ENCODE results near the genes FAM120C, NBDY, ZXDA, SPIN4 and ZC4H2.

DNA sequence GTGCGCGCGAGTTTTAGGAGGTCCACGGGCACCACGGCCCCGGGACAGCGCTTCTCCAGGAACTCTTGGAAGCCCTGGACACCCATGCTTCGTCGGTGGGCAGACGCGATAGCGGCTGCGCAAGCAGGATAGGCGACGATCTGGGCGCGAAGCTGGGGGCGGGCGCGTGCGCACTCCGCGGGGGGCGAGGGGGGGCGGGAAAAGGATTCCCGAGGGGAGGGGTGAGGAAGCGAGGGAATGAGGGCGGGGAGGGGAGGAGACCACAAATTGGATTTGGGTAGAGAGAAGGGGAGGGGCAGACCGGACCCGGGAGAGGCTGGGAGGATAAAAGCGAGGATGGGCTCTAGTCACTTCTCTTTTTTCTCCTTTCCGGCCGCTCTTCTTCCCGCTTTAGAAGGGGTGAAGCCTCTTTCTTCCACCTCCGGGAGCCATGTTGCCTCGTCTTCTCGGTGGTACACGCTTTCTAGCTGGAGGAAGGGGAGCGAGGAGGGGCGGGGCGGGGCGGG lies at the start of gene FAM120C:
Gene FAM120C, minus strand, starts transcription at position 142 of the 506 bp plus-strand sequence.
- PRO-cap: bidirectional peak, plus-strand start at position 357 of the sequence, minus-strand start at position 142 of the sequence; bidirectional peak, plus-strand start outside the sequence, minus-strand start at position 435 of the sequence
- RAMPAGE, long total RNA: no peak

DNA sequence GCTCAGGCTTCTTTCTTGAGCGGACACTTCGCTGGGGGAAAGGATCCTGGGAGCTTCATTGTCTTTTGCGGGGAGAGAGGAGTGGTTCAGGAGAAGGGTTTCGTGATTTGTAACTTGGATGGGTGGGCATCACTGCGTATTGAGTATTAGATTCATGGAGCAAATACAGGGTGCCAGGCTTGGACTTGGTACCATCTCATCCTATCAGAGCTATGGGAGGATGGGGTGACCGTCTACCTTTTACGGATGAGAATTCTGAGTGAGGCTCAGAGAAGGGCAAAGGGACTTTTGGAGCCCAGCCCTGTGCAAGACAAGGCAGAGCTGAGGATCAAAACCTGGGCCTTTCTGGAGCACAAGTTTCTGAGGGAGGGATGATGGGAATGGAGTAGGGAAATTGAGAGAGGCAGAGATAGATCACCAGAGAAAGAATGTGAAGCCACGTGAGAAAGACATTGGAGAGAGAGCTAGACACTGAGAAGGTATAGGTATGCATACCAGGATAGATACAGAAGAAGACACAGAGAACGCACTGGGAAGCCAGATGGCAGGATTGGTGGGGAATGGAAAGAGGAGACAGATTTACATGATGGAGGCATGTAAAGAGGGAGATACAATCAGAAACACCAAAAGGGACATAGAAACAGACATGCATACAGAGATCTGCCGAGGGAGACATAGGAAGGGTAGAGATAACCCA lies 18.5 kb downstream of the GNL3L start:
- PRO-cap: no peak
- RAMPAGE, long total RNA: no peak

- PRO-cap: bidirectional peak, plus-strand start at chrX:55488883, minus-strand start at chrX:55488793
- RAMPAGE, long total RNA: no peak
These were observed 1.2 kb downstream of the USP51 start for GRCh38 chrX:55488332-55488981.

GRCh38 chrX:55717999-55718781 lies 641 bp downstream of the RRAGB start:
- PRO-cap: unidirectional peak, plus-strand start at chrX:55718172
- RAMPAGE, long total RNA: no peak

DNA sequence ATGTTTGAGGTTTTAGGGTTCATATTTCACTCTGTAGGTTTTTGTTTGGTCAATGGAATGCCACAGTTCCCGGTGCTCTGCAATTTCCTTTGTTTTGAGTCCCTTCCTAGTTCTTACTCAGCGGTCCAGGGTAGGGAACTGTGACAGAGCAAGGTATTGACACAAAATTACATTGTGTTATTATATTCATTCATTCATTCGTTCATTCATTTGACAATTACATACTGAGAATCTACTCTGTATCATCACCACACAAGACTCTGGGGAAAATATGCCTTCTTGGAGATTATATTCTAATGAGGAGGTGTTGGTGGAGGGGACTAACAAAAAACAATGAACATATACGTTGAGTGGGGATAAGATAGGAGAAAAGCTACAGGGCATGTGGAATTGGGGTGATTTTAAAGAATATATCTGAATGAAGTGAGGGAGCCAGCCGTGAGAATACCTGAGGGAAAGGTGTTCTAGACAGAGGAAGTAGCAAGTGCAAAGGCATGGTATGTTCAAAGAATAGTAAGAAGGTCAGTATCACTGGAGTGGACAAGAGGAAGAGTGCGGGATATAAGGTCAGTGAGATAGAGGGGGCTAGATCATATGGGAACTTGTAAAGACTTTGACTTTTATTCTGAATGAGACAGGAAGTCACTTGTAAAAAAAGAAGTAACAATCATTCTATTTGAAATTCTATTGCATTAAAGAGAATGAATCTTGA lies 192.6 kb downstream of the RRAGB start:
- PRO-cap: no peak
- RAMPAGE, long total RNA: no peak

DNA sequence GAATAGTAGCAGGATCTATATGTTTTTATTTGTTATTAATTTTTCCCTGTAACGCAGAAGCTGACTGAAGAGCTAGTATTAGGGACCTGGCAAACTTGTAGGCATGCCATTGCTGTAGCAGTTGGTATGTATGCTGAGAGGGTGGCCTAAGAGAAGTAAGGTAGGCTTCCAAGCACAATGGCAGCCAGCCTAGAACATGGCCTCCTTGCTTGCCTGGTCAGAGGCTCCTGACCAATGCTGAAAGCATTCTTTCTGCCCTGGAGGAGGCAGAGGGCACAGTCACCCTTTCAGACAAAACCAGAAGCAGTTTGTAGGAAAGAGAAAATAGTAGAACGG lies 215.0 kb upstream of the KLF8 start:
- PRO-cap: no peak
- RAMPAGE, long total RNA: no peak

DNA sequence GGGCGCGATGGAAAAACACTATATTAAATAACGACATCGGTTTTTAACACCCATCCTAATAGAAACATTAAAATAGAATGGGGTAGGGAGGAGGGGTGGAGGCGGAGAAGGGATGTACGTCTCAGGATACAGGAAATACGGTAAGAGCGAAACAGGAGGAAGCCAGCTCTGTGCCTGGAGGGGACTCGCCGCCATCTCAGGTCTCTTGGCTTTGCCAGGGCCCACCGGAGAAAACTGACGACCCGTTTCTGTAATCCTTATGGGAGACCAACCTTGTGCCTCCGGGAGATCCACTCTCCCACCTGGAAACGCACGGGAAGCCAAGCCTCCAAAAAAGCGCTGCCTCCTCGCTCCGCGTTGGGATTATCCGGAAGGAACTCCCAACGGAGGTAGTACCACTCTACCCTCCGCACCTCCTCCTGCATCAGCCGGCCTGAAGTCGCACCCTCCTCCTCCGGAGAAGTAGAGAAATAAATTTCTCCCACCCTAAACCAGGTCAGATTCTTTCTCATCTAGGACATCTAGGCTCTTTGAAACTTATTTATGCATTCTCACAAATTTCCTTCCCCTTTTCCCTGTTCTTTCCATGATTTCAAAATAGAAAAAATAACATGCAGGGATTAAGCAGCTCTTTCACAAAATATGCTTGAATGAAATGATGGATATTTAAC lies at the start of gene NBDY:
Gene NBDY, plus strand, starts transcription at position 149 of the 671 bp plus-strand sequence.
- PRO-cap: unidirectional peak, plus-strand start at position 165 of the sequence; unidirectional peak, minus-strand start at position 421 of the sequence
- RAMPAGE, long total RNA: start-site peak on the plus strand centred at position 180 of the sequence, 30 bp wide, 187 and 263 reads in 2 replicates

DNA sequence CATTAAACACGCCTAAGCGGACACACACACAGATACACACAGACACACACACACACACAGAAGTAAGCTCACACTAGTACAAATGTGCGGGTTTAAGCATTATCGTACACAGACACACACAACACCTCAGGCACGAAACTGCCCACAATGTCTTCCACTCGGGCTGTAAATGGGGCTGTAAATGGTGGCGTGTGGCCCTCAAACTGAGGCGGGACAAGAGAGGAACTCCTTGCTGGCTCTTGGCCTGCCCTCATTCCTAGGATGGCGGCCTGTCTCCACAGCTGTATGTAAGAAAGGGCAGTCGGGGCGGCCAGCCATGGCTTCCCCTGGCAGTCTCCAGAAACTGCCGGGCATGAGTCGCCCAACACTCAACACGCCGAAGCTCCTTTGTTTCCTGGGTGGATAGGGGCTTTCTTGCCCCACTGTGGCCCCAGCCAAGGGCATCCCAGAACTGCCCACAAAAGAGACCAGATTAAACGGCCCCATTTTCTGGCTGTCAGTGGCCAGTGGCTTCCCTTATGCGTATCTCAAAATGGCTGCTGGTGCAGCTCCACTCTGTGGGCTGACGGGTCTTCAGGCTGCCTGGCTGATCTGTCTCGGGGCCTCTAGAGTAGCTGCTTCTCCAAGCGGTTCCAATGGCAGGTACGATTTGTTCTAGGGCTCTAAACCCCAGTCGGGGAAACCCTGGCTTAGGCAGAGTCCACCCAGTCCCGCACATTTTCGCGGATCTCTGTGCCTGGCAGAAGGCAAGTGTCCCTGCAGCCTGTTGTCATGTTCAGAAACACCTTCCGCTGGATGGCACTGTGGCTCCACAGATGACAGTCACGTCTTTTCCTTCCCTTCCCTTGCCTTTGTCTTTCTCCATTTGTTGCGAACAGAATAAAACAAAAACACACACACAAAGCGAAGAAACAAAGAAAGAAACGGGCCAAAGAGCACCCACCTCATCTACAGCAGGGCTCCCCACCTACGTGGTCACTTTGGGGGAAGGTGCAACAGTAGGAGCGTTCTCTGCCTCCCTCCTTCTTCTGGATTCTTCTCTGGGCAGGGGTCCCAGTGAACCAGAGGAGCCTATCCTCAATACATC lies 54.2 kb downstream of the NBDY start:
- PRO-cap: bidirectional peak, plus-strand start at position 290 of the sequence, minus-strand start at position 289 of the sequence
- RAMPAGE, long total RNA: no peak

GRCh38 chrX:57909429-57910600 lies at the start of gene ZXDA:
Gene ZXDA, minus strand, starts transcription at chrX:57910458.
- PRO-cap: unidirectional peak, plus-strand start at chrX:57909917
- RAMPAGE, long total RNA: no peak

- PRO-cap: bidirectional peak, plus-strand start at chrX:63351496, minus-strand start at chrX:63351347
- RAMPAGE, long total RNA: no peak
These were observed at the start of gene SPIN4 for GRCh38 chrX:63350891-63351922. Gene SPIN4, minus strand, starts transcription at chrX:63351332.

DNA sequence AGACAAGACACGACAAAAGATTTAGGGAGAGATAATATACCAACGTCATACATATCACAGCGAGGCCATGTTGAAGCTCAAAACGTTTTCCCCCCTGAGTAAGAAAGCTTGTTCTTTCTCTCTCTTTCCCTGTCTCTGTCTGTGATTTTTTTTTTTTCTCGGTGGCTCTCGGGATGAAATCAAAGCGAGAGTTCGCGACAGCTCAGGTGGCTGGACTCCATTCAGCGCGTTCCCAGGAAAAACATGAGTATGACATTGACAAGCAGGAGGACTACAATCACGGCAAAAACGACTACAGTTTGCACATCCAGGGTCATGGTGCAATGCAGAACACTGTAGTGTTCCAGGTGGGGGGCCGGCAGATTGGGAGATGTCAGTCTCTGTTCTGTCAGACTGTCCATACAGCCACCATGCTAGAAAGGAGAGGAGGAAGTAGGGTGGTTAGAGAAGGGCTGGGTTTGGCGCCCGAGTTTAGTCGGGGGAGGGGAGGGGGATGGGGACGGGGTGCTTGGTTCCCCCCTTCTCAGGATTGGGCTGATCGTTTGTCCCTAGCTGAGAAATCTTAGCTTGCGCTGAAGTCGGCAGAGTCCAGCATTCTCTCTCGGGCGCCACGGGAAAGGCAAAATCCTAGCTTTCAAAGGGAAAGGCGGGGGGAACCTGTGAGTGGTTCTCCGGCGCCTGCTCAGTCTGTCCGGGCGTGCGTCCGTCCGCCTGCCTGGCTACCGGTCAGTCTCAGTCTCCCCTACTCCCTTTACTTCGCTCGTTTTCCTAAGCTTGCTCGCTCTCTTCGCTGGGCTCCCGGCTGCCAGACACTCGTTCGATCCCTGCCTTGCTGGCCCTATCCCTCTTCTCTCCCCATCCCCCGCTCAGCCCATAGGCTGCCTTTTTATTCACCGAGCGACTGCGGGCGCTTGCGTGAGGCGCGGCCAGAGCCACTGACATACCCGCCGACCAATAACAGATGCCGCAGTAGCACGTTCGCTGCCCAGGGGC lies 30.5 kb downstream of the ARHGEF9 start:
- PRO-cap: bidirectional peak, plus-strand start outside the sequence, minus-strand start at position 860 of the sequence
- RAMPAGE, long total RNA: start-site peak on the minus strand centred at position 832 of the sequence, 65 bp wide, 44 and 37 reads in 2 replicates

DNA sequence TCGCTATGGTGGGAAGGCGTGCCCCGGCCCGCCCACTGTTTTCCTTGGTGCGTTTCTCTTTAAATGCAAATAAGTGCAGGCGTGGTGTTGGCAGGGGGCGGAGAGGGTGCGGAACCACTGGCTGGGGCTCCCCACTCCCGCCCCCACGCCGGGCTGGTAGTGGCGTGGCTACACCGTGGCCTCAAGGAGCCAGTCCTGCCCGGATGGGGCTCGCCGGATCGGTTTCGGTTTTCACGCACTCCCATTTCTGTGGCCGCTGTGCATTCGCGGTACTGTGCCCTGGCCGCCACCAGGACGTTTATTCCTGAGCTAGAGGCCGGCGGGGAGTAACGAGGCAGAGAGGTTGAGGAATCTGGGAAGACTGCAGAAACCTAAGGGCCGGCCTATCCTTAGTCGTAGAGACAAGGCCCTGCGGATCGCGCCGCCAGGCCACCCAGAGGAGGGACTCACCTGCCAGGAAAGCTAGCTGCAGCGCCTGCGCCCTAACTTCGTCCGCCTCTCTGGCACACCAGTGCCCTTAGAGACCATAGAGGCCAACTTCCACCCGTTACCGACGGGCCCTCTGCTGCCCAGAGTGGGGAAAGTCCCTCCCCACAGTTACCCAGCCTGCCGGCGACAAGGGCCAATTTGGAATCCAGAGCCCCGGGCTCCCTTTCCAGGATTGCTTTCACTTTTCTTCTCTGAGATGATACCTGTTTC lies 457 bp upstream of the AMER1 start:
- PRO-cap: bidirectional peak, plus-strand start at position 192 of the sequence, minus-strand start outside the sequence; bidirectional peak, plus-strand start at position 572 of the sequence, minus-strand start at position 519 of the sequence
- RAMPAGE, long total RNA: no peak

DNA sequence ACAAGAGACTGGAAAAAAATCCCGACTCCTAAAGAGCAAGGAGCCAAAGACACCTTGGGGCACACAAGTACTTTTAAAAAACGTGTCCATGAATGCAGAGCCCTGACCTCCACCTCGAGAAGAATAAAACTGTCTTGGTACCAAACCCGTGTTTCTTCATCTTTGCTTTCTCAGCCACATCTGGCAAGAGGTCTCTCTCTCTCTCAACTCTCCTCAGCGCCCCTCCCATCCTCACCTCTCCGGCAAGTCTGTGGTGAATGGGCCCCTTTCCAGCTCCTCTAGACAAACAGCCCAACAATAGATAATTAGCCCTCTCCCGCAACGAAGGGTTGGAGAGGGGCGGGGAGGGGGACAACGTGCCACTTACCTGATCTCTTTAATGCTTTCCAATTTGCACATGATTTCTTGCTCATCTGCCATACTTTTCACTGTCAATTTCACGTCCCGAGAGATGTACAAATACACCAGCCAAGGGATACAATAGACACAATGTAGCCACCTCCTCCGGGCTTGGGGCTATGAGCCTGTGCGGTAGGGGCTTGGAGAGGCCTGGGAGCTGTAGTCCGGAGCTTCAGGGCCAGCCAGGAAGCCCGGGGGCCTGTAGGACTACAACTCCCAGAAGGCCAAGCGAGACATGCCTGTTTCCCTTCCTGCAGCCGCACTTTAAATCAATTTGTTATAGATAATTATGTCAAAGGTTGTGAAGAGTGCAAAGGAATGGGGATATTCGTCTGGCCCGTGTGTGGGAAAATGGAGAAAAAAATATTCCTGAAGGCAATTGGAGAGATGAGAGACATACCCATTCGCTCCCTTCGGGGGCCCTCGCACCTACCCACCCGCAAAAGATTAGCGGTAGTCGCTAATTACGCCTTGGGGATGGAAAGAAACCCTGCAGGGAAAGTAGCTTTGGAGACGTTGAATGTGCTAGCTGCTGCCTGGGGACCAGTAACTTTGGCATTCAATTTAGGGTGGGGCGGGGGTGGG lies at the start of gene ZC4H2:
Gene ZC4H2, minus strand, starts transcription at position 493 of the 984 bp plus-strand sequence.
- PRO-cap: no peak
- RAMPAGE, long total RNA: no peak

- PRO-cap: no peak
- RAMPAGE, long total RNA: no peak
These were observed 20.0 kb downstream of the LAS1L start for GRCh38 chrX:65514503-65515028.

DNA sequence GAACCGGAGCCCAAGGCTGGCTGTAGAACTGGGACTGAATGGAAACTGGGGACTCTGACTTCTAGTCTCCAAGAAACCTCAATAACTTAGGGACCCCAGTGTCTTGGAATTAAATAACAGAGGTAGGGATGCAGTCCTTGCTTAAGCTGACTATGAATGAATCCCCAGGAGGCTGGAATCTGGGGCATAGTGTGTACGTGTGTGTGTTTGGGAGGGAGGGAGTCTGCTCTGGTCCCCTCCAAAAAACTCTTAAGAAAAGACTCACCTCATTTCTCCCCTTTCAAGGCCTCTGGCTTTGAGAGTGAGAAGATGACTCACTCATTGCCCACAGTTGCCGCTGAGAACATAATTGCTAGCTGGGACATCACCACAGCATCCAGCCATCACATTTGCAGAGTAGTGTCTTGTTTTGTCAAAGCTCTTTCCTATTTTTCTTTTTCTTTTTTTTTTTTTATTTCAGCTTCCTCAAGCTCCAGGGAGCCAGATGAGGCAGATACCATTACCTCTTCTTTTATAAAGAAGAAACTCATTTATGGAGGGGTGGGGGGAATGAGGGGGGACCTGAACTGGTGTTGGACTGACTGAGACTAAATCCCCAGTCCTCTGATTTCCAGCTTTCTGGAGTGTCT lies 61.7 kb upstream of the LAS1L start:
- PRO-cap: no peak
- RAMPAGE, long total RNA: no peak

DNA sequence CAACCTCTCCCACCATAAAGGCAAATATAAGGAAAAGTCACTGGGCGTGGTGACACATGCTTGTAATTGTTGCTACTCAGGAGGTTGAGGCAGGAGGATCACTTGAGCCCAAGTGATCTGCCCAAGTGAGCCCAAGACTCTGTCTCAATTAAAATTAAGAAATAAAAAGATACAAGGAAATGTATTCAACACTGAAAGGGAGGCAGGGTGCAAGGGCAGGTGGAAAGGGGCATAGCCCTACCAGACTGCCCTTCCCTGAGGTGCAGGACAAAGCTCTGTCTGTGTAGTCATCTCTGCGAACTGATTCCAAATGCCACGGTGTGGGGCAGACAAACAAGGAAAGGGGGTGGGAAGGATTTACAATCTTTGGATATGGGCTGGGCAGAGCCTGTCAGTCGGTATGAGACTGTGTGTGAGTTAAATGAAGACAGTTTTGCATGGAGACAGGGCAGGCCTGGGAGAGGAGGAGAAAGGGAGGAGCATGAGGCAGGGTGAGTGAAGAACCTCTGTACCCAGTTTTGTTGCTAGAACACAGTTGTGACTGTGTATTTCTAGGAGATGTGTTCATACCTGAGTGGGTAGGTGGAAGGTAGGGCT lies 59.6 kb upstream of the MSN start:
- PRO-cap: no peak
- RAMPAGE, long total RNA: no peak

DNA sequence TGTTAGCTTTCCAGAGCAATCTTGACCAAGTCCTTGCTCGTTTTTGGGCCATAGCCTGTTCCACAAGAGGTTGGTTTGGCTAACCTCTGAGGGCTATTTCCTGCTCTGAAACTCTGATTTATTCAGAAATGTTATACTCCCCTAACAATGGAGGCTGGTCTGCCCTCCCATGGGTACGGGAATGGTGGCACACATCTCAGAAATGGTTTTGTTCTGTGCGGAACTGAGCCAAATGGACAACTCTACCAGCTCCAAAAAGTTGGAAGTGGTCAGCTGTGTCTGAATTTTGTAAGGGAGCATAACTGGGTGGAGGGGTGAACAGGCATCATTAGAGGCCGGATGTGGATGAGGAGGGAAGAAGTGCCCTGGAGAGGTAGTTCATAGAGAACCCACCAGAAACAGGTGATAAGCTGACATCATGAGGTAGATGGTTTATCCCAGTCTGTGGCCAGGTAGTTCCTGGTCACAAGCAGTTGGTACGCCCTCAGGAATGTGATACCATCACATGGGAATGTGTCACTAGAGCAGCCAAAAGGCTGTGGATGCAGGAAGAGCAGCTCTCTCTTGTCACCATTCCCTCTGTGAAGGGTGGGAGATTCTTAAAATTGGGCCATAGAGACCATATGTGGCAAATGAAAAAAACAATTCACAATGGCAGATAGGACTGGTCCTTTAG lies 21.8 kb downstream of the MSN start:
- PRO-cap: no peak
- RAMPAGE, long total RNA: no peak

- PRO-cap: no peak
- RAMPAGE, long total RNA: no peak
These were observed 36.7 kb downstream of the MSN start for GRCh38 chrX:65704087-65704624.

- PRO-cap: no peak
- RAMPAGE, long total RNA: no peak
These were observed 38.8 kb downstream of the MSN start for GRCh38 chrX:65705985-65706944.

DNA sequence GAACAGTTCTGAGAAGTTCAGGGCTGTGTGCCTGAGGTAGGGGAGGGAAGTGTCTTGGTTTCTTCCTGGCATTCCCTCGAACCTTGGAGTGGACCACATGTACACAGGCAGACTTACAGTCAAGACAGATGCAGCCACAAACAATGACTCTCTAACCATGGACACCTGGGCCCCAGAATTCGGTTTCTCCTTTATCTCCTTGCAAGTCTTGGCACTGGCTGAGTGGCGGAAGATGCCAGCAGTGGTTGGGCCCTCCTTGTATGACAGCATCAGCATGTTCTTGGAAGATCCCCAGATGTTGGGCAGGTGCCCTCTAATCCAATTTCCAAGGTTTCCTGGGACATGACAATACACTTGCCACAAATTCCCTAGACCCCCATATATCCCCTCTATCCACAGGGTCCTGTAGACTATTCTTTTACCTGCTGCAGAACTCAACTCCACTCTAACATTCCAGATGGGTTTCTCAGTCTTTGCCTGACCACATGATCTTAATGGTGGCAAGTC lies 180.0 kb downstream of the MSN start:
- PRO-cap: no peak
- RAMPAGE, long total RNA: no peak